Right common carotid artery plus branches (tissue), 1 donor: ENCODE results near the gene JPH3.

- PRO-cap = unidirectional peak, plus-strand start at chr16:87582081; bidirectional peak, plus-strand start at chr16:87582384, minus-strand start at chr16:87582325
Measured at GRCh38 chr16:87581588-87582616, 20.4 kb upstream of the JPH3 start.

DNA sequence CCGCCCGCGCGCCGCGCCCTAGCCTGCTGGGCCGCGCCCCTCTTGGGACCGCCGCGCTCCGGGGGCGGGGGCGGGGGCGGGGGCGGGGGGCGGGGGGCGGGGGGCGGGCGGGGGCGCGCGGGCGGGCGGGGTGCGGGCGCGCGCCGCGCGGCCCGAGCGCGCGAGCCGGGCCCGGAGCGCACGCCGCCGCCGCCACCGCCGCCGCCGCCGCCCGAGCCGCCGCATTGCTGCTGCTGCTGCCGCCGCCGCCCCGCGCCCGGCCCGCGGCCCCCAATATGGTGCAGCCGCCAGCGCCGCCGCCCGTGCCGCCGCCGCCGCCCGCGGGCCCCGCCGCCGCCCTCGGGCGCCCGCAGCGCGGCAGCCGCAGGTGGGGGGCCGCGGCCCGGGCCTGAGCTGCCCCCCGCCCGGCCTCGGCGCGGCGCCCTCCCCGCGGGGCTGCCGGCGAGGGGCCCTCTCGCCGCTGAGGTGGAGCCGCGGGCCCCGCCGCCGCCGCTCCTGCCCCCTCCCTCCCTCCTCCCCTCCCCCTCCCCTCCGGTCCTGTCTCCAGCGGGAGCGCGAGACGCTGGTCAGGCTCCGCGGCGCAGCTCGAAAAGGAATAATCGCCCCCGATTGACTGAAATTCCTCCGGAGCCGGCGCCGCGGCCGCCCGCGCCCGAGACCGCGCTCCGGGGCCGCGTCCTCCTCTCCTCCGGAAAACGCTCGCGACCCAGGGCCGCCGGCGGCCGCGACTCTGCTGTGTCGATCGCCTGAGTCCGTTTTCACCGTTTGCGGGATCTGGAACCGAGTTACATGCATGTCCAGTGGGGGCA lies at the start of gene JPH3:
TSS of gene JPH3 (plus strand) at position 155 of the 809 bp plus-strand sequence.
- PRO-cap = no peak

DNA sequence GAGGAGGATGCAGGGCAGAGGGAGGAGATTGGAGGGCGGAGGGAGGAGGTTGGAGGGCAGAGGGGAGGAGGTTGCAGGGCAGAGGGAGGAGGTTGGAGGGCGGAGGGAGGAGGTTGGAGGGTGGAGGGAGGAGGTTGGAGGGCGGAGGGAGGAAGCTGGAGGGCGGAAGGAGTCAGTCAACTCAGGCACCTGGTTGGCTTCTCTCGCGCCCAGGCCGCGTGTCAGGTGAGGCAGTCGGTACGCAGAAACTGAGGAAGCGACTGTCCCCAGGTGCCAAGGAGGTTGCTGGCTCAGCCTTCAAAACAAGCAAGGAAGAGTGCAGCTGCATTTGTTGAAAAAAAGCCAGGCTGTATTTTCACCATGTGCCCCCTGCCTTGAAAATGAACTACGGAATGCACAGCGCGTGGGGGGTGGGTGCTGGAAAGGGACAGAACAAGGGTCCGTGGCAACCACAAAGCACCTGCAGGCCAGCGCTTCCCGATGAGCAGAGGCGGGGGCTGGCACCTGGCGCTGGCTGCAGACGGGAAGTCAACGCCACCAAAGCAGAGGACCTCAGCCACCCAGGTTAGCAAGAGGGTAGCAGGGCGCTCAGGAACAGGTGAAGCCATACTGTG lies 64.9 kb downstream of the KLHDC4 start:
- PRO-cap = no peak

- PRO-cap = bidirectional peak, plus-strand start at chr16:87853857, minus-strand start at chr16:87853707
Measured at GRCh38 chr16:87853610-87854006, 15.7 kb downstream of the SLC7A5 start.

DNA sequence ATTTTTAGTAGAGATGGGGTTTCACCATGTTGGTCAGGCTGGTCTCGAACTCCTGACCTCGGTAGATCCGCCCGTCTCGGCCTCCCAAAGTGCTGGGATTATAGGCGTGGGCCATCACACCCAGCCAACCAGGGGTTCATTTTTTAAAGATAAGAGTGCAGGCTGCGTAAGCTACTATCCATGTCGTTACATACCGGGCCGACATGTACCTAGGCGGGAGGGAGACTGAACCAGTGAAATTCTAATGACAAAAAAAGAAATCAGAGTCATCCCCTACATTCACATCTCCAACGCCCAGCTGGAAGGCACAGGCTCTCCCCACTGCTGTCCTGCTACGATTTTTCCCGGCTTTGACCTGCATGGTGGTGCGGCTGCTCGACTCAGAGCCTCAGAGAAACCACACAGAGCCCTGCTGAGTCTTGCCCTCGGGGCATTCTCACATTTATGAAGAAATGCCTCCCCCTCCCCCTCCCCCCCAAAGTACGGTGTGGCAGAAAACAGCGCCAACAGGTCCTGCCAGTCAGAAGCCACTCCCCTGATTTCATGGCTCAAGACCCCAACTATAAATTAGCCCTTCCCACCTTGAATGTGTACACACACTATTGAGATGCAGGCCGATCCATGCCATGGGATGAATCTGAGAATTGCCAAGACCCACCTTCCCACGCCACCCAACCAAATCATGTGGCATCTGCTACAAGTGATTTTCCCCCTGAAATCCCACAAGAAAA lies 2.0 kb downstream of the SLC7A5 start:
- PRO-cap = no peak

GRCh38 chr16:88026708-88027168 lies 75.5 kb downstream of the BANP start:
- PRO-cap = no peak

- PRO-cap = no peak
Measured at GRCh38 chr16:88303893-88304697, 78.7 kb upstream of the ZNF469 start.

DNA sequence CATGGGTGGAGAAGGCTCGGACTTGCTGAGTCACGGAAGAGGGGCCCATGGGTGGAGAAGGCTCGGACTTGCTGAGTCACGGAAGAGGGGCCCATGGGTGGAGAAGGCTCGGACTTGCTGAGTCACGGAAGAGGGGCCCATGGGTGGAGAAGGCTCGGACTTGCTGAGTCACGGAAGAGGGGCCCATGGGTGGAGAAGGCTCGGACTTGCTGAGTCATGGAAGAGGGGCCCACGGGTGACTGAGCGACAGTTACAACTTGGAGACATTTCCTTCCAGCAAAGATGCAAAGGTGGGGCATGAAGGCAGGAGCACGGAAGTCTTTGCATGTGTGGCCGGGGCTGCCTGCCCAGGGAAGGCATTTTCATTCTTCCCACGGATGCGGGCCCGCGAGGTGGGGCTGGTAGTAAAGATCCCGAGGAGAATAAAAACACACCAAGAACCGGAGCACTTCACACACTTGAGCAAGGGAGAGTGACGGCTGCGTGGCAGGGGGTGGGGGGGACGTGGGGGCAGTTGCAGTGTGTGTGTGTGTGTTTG lies 49.3 kb upstream of the ZNF469 start:
- PRO-cap = no peak

DNA sequence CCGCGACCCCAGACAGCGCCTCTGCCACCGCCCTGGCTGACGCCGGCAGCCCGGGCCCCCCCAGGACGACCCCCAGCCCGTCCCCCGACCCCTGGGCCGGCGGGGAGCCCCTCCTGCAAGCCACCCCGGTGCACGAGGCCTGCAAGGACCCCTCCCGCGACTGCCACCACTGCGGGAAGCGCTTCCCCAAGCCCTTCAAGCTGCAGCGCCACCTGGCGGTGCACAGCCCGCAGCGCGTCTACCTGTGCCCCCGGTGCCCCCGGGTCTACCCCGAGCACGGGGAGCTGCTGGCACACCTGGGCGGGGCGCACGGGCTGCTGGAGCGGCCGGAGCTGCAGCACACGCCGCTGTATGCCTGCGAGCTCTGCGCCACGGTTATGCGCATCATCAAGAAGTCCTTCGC lies 15.8 kb upstream of the ZFPM1 start:
- PRO-cap = no peak

- PRO-cap = no peak
Measured at GRCh38 chr16:88468195-88469369, 15.5 kb downstream of the ZFPM1 start.

DNA sequence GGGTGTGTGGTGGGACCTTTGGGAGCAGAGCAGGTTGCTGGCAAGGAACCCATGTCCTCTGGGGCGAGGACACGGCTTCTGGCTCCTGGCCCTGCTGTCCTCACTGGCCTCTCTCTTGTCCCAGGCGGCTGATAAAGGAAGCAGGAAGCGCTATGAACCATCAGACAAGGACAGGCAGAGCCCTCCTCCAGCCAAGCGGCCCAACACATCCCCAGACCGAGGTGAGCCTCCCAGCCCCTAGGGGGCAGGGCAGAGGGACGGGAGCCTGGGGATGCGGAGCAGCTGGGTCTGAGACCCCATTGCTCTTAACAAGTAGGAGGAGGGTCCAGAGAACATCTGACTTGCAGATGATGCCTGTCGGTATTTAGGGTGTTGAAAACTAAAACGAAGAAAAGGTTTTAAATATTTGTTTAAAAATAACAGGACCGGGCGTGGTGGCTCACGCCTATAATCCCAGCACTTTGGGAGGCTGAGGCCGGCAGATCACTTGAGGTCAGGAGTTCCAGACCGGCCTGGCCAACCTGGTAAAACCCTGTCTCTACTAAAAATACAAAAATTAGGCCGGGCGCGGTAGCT lies 9.7 kb upstream of the IL17C start:
- PRO-cap = no peak

DNA sequence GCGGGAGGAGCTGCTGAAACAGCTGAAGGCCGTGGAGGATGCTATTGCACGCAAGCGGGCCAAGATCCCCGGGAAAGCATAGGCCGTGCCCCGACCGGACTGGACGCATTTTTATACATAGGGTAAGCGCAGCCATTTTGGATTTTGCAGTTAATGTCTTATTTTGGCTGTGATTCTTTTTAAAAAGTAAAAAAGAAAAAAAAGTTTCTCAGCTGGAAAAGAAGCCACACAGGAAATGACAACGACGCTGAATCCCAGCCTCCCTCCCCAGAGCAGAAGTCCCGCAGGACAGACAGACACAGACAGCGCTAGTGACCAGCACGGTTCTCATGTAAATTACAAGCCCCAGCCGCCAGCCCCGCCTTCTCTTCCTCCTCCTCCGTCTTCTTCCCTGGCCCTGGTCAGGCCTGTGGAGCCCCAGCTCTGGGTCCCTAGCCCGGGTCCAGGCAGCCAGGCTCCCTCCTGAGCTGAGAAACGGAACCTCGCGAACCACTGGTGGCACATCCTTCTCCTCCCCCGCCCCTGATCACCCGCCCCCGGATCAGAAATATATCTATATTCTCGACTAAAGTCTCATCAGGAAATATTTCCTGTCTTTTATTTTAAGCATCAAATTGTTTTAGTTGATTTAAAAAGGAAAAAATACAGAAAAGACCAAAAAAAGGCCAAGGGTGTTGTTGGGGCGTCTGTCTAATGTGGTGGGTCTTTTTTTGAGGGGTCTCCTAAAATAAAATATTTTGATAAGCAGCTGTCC lies 7.0 kb upstream of the IL17C start:
- PRO-cap = no peak

DNA sequence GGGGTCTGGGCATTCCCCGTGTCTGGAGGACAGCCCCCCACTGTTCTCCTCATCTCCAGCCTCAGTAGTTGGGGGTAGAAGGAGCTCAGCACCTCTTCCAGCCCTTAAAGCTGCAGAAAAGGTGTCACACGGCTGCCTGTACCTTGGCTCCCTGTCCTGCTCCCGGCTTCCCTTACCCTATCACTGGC lies 1.7 kb downstream of the IL17C start:
- PRO-cap = no peak

DNA sequence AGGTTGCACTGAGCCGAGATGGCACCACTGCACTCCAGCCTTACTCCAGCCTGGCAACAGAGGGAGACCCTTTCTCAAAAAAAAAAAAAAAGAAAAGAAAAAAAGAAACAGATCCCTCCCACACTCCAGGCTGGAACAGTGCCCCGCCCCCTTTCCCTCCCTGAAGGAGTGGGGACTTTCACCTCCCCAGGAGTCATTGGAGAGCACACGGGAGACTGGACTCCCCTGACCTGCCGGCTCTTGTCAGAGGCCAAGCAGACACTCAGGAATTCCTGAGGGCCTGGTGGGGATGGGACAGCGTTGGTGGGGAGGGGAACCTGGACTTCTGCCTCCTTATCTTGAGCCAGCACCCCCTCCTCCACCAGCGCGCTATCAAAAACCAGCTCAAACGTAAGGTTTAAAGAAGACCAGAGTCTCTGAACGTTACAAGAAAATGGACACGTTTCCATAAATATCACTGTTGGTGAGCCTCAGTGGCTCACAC lies 2.9 kb downstream of the MVD start:
- PRO-cap = no peak

- PRO-cap = no peak
Measured at GRCh38 chr16:88680902-88681500, 5.3 kb downstream of the SNAI3 start.

GRCh38 chr16:88738288-88738592 lies 31.9 kb downstream of the CTU2 start:
- PRO-cap = no peak

DNA sequence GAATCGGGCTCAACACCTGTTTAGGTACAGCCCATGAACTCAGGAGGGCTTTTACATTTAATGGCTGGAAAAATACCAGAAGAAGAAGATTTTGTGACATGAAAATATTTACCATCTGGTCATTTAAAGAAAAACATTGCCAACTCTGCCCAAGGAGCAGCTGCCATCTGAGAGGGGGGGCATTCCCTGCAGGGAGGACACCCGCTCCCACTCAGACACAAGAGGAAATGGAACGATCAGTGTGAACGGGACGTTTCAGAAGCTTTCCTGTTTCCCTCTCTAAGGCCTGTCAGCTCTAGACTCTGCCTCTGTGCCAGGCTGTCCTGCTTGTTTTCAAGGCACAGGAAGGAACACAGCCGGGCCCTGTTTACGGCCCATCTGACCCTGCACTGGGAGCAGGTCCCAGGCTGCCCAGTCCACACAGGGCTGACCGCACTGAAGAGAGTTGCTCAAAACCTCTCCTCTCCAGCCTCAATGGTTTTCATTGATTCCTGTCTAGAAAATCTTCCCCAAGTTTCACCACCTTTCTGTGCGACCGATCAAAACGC lies 1.7 kb downstream of the PIEZO1 start:
- PRO-cap = bidirectional peak, plus-strand start at position 434 of the sequence, minus-strand start at position 304 of the sequence

DNA sequence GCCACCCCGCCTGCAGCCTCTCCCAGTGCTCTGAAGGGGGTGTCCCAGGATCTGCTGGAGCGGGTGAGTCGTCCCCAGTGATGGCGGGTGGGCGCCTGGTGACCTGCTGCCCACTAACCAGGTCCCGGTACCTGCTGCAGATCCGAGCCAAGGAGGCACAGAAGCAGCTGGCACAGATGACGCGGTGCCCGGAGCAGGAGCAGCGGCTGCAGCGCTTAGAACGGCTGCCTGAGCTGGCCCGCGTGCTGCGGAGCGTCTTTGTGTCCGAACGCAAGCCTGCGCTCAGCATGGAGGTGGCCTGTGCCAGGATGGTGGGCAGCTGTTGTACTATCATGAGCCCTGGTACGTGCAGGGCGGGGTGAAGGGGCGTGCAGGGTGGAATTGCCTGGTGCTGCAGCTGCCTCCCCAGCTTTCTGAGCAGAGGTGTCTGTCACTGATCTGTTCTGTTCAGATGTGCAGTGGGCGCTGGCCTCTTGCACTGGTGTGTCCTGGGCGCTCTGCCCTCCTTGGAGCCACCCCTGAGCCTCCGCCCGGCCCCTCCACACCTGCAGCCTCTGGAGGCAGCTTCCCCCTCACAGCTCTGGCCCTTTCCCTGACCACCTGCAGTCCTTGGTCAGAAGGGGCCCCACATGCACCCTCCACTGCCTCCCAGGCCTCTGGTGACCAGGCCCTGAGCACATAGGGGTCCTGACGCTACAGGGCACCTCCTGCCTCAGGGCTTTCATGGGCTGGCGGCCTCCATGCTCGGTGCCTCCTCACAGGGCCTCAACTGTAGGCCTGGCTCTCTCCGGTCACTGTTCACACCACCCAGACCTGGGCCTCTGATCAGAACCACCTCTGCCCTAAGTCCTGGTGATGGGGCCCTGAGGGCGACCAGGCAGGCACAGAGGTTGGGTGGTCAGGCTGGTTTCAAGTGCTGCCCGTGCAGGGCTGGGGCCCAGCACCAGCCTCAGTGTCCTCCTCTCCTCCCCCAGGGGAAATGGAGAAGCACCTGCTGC lies 3.9 kb downstream of the CDT1 start:
- PRO-cap = no peak

DNA sequence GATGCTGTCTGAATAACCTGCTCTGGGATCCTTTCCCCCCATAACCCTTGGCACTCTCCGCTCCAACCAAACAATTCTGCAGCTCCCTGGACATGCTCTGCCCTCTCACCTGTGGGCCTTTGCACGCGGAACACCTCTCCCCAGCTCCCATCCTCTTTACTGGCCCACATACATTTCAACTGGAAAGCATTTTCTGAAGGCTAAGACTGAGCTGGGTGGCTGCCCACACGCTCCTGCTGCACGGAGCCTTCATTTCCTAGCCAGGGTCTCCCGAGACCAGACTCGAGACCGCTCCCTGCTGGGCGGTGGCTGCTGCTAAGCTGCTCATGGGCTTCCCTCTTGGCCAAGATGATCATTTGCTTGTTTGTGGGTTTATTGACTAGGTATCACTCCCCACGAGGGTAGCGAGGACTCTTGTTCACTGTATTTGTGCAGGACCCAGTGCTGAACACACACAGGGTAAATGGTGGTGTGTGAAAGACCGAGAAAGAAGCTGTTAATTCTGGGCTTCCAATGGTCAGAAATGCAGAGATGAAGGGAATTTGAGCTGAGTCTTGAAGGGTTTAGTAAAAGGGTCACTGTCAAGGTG lies 805 bp downstream of the TRAPPC2L start:
- PRO-cap = no peak

DNA sequence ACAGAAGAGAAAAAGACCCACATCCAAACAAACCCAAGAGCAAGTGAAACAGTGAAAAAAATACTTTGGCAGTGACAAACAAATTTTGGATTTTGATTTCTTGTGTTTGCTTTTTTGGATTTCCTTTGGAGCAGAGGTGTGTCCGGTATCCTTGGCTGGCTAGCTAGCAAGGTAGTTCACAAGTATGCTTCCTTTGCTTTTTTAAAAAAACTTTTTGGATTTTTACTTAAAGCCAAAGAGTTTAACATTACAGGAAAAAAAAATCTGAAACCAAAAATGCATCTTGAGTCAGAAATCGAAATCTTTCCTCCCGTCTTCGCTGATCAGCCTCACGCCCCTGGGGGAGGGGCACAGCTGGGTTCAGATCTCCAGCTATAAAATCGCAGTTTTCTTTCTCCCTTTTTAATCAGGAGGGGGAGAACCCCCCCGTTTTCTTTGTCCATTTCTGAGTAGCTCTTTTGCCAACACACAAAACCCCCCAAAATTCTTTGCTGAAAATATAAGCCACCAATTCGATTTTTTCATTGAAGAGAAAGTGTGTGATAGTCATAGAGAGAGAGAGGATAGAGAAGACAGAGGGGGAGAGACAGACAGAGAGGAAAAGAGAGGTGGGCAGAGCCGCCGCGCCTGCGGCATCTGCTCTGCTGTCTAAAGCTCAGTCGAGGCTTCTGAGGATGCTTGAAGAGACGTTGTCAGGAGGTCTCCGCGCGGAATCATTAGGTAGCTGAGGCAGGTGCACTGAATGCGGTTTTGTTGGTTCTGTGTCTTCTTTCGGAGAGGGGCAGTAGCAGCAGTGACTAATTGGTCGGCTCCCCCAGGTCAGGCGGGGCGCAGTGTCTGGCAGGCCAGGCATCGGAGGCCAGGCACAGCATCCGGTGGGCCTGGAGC lies 9.8 kb upstream of the PABPN1L start:
- PRO-cap = no peak